Colic lymph node (tissue), 1 donor: ENCODE measurements around a stretch of chr21.

DNA sequence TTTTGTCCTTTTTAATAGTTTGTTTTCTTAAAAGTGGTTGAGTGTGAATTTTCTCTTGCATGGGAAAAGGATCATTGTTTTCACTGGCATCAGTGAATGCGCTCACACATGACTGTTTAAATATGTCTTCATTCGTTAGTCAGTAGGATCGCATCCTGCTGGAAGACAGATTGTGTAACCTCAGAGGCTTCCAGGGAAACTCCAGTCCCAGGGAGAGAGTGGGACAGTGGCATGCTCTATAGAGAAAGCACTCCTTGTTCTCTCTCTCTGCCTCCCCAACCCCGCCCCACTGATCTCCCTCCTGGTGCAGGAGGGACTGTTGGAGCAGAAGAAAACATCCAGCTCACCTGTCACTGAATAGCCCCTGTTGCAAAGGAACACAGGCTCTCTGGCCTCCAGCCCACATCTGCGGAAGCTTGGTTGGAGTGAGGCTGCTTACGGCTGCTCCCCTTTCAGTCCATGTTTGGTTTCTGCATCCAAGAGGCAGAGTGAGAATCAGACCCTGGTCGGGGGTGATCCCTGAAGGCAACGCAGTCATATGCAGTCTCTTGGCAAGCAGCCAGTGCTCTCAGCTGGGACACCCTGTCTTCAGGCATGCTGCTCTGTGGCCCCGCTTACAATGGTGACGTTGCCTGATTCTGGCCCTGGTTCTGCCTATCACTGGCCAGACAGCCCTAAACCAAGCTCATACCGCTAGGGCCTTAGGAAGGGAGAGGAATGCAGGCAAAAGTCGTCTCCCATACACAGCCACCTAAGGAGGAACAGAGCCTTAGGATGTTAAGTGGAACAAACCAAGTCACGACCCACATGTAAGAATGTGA is 39.6 kb downstream of the BACE2 start:
- PRO-cap = no peak

DNA sequence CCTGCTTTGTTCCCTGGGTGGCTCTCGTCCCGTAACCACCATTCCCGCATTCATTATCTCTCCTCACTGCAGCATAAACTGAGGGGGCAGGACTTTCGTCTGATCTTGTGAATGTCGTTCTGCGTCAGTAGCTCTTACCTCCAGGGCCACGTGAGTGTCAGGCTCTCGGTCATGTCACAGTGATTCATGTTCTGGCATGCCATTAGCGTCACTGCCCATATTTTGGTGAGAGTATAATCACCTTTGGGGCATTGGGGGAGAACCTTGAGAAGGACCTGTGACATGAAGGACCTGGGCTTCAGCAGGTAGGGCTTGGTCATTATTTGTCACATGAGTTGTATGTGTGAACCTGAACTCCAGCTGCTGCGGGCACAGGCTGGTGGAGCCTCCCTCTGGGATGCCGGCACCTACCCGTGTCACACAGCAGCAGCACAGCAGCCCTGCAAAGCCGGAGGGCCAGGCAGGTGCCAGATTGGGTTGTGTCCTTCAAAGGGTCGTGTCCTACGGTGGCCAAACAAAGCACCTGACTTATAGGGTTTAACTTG is 68.5 kb downstream of the BACE2 start:
- PRO-cap = no peak

DNA sequence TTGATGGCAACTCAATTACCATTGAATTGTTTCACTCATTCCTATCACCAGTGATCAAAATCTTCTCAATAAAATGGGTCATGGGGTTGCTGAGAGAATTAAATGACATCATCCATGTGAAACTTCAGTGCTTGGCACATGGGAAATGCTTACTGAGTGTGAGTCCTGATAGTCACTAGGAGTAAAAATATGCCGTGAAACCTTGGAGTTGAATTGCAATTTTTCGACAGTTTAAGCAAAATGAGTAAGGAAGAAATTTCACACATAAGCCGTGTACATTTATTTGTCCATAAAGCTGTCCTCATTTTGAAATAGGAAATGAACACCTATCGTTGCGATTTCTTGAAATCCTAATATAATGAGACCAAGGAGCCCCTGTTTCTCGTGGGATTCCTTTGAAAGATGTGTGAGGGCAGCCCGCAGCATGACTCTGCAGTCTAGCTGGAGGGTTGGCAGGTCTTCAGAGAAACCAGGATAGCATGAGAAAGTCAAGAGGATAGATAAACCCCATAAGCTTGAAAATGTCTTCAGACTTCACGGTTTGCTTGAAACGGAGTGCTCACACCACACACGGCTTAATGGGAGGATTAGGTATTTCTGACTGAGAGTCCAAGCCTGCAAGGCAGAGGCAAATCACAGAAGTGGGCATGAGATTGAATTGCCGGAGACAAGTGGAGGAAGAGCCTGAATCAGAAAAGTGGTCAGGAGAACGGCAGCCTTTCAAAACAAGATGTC is 59.0 kb upstream of the FAM3B start:
- PRO-cap = no peak

DNA sequence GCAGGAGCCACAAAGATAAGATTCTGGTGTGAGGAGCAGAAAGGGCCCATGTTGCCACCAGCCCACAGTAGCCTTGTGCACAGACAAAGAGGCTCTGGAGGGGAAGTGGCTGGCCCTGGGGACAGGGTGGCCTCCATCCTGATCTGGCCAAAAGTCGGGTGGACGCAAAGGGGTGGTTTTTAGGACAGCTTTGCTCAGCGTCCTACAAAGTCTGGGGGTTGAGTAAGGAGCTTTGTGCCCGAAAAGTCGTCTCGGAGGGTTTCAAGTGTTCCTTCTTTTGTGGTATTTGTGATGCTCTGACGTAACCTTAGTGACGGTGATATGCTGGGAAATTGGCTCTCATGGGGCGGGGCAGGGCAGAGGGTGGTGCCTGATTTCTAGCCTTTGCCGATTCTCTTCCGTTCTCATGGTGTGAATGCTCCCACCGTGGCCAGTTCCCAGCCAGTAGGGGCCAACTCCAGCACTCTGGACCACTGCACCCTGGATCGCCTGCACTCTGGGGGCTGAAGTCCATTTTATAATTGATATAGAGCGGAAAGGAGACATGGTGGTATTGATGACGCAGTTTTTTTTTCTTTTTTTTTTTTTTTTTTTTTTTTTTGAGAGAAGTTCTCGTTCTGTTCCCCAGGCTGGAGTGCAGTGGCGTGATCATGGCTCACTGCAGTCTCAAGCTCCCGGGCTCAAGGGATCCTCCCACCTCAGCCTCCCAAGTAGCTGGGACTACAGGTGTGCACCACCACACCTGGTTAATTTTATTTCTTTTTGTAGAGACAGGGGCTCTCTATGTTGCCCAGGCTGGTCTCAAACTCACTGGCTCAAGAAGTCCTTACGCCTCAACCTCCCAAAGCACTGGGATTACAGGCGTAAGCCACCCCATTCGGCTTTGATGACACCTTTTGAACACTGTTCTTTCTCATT is 608 bp downstream of the MX2 start:
- PRO-cap = bidirectional peak, plus-strand start at position 390 of the sequence, minus-strand start at position 253 of the sequence; unidirectional peak, minus-strand start at position 636 of the sequence

DNA sequence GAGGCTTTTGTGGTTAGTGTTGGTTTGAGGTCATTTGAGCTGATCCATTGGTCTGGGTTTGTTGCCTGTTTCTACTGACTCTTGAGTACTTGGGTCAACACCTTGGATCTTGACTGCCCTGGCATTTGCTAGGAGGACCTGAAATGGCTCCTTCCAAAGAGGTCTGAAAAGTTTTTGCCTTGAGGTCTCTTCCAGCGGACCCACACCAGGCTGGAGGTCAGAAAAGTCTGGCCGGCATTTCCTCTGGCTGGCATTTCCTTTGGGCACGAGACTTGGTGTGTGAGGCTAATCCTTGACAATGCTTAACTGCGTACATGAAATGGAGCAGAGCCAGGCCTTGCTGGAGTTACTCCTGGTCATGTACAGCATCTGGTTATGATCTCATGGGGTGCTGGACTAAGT is 9.4 kb downstream of the MX2 start:
- PRO-cap = no peak

DNA sequence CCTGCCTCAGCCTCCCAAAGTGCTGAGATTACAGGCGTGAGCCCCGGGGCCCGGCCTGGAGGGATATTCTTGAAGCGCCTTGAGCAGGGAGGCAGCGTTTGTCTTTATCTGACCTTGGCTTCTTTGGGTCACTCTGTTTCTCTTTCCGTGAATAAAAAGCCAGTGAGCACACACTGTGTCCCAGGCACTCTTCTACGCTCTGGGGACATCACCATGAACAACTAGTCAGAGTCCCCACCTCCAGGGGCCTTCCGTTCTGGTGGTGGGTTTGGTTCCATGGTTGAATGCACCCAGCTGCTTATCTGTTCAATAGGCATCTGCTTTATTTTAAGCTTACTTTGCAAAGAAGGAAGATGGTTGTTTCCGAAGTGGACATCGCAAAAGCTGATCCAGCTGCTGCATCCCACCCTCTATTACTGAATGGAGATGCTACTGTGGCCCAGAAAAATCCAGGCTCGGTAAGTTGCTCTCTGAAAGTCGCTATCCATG is 5.7 kb downstream of the MX1 start:
- PRO-cap = no peak

- PRO-cap = no peak
These were observed 40.4 kb downstream of the TMPRSS2 start for GRCh38 chr21:41467299-41468169.

DNA sequence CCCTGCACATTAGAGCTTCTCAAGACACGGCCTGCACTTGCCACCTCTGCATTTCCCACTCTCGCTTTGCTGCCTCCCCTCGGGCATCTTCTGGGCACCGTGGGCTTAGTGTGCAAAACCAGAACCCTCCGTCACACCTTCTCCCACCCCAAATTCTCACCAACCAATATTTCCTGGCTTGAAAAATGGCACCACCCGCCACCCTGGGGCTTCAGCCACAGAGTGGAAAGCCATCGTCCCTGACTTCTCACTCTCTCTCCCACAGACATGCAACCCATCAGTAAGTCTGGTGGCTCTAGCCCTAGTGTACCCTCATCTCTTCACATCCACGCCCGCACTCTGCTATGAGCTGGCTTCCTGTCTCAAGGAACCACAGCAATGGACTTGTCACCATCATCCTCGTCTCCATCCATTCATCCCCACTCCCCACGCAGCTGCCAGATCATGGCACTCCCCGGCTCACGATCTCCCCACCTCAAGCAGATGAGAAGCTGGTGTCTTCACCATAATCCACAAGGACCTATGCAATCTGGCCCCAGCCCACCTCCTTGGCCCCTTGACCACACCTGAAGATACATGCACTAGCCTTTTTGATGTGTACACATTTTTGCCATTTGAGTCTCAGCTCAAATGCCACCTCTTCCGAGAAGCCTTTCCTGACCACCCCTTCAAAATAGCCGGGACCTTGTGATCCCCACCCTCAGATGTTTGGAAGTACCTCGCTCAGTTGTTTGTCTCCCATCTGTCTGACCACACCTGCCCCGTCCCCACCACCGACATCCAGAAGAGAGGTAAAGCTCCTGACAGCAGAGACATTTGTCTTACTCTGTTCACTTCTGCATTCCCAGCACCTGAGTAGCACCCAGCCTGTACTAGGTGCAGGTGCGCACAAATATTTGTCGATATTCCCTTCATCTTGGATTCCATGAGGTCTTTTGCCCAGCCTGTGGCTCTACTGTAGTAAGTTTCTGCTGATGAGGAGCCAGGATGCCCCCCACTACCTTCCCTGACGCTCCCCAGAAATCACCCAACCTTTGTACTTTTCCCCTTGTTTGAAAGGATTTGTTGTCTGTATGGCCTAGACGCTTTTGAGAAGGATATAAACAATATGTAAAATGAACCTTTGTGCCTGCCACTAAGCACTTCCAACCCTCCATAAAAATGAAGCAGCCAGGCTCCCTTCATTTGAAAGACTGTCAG is 38.6 kb downstream of the TMPRSS2 start:
- PRO-cap = no peak

GRCh38 chr21:41508463-41509382 is 765 bp upstream of the TMPRSS2 start:
- PRO-cap = no peak

- PRO-cap = no peak
These were observed 11.9 kb upstream of the TMPRSS2 start for GRCh38 chr21:41519845-41520277.

- PRO-cap = no peak
These were observed 18.8 kb upstream of the TMPRSS2 start for GRCh38 chr21:41526695-41527231.

DNA sequence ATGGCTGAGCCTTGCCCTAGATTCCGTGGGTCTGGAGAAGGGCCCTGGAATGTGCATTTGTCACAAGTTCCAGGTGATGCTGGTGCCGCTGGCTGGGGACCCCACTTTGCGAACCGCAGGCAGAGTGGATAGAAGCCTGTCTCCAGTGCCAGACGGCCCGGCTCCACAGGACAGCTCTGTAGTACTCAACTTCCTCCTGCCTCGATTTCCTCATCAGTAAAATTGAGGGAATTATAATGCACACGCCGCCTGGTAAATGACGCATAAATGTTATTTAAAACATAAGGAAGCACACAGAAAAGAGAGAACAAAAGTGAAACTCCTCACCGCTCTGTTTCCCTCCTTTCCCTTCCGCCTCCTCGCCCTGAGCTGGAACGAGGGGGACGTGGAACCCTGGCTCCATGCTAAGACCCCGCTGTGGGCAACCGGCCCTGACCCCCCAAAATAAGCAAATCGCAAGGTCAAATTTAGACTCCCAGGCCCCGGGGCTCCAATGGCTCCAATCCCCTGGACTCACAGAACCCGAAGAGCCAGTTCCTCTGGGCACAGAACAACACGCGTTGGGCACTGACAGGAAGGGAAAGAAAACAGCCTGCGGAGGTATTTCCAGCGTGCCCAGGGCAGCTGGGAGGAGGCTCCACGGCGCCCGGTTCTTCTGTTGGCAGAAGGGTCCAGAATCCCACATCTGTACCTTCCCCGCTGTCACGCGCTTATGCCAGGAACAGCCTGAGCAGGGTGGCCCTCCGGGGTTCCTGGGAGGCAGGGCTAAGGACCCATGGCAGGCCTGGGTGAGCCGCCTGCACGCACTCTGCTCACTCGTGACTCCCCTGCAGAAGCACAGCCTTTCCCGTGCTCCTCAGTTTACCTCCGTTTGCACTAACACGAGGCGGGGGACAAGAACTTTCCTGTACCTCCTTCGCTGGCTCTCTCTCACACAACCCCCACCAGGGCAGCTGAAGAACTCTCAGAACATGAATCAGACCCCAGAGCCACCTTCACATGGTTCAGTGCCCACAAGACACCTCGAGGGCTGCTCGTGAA is 85.6 kb downstream of the RIPK4 start:
- PRO-cap = no peak

DNA sequence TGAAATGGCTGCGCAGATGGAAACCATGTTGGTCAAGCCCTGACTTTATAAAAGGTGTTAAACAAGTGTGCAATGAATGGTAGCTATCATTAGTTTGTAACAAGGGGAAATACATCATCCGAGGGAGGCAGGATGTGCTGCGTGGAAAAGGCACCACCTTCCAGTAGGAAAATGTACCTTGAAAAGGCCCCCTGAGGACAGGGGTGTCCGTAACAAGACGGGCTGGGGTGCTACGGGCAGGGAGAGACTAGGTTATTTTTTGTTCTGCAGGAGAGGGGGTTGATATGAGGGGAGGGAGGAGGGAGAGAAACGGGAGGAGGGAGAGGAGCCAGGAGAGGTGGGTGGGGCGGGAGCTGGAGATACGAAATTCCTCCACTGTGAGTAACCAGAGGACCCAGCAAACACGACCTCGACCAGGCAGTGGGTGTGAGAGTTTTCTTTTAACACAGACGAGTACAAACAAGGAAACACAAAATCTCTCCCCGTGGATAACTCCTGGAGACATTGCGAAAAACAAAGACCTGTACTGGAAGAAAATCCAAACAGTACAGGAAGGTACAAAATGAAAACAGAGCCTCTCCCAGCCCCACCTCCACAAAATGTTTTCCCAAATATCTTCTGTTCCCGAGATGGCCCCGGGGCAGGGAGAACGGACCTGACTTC is 82.6 kb downstream of the RIPK4 start:
- PRO-cap = no peak

- PRO-cap = no peak
These were observed 60.7 kb downstream of the RIPK4 start for GRCh38 chr21:41706083-41706549.

- PRO-cap = no peak
These were observed 55.2 kb downstream of the RIPK4 start for GRCh38 chr21:41711634-41711986.

DNA sequence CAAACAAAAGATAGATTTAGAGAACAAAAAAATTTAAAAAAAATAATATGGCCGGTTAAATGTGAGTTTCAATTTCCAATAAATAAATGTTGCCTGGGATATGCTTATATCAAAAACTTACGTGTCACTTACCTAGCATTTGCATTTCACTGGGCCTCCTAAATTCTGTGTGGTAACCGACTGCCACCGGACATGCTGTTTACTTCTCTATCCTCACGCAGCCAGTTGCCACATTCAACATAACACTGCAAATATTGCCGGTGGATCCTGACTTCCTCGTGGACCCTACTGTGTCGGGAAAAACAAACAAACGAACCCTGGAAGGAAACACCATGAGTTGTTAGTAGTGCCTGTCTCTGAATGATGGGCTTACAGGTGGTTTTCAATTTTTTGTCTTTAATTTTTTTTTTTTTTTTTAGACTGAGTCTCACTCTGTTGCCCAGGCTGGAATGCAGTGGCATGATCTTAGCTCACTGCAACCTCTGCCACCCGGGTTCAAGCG is 54.1 kb downstream of the RIPK4 start:
- PRO-cap = no peak

- PRO-cap = no peak
These were observed 5.7 kb downstream of the RIPK4 start for GRCh38 chr21:41761074-41761688.

GRCh38 chr21:41765852-41766846 is 703 bp downstream of the RIPK4 start:
- PRO-cap = no peak

DNA sequence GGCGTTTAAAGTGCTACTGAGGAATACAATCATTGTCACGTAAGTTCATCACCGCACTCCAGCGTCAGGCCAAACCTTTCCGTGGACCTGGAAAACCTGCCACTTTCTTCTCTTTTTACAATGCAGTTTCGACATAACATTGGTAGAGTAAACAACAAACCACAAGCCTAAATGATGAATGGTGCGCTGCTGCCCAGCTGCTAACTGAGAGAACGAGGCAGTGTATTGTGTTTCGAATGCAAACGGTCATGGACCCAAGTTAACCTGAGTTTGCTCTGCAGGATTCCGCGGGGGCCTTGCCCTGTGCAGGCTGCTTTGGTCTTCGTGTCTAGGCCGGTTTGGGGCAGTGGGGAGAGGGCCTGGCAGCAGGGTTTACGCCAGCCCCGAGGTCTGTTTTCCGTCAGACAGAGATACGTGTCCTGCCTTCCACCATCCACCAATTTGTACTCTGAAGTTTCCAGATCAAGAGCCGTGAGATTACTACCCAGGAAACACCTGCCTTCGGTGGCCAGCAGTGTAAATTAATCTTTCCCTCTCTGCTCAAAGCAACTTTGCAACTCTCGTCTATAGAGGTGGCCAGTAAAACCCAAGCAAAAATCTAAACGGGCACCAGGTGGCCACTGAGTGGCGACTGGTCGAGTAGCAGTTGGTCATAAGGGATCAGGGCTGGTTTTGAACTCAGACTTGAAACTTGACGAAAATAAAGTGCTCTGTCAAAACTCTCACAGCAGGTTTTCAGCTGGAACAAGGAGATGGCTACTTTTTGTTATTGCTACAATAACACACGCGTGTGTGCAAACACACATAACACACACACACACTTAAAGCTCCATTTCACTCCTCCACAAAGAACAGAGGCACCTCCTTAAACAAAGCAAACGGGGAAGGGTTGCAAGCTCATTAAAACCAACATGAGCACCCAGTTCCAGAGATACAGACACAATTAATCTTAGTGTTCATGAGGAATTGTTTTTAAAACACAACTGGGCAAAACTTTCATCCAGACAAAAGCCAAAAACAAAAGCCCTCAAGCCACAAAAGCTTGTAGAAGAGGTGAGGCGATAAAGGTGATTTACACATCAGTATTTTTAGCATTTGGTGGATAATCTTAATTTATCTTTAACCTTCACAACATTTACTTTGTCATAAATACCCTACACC is 6.5 kb upstream of the PRDM15 start:
- PRO-cap = no peak

GRCh38 chr21:41923834-41924996 is 29.6 kb downstream of the C2CD2 start:
- PRO-cap = unidirectional peak, minus-strand start at chr21:41924050